Renal cortical epithelial cell (primary cell): ENCODE measurements around the genes POMGNT2 and TOPAZ1.

DNA sequence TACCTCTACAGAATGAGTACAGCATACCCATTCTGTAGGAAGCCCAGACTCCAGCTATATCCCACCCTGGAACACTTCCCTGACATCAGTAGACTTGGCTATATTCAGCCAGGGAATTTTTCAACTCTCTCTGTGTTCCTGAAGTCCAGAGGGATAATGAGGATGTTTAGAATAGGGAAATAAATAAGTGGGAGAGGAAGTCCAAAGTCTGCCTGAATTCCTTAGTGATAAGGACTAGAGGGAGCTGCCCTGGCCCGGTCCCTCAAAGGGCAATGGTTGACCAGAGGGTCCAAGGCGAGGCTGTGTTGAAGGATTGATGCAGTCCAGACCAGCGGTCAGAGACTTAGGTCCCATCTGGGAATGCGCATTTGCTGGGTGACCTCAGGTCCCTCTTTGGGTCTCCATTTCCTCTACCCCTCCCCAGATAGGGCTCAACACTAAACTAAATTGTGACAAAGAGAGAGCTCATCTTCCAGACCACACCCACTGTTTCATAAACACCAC is 7.9 kb downstream of the VIPR1 start:
- RRBS = no CpG with 5 or more reads among the region's 4 CpGs

- RRBS = no CpG with 5 or more reads among the region's 7 CpGs
These were observed 13.9 kb downstream of the VIPR1 start for GRCh38 chr3:42516201-42516807.

DNA sequence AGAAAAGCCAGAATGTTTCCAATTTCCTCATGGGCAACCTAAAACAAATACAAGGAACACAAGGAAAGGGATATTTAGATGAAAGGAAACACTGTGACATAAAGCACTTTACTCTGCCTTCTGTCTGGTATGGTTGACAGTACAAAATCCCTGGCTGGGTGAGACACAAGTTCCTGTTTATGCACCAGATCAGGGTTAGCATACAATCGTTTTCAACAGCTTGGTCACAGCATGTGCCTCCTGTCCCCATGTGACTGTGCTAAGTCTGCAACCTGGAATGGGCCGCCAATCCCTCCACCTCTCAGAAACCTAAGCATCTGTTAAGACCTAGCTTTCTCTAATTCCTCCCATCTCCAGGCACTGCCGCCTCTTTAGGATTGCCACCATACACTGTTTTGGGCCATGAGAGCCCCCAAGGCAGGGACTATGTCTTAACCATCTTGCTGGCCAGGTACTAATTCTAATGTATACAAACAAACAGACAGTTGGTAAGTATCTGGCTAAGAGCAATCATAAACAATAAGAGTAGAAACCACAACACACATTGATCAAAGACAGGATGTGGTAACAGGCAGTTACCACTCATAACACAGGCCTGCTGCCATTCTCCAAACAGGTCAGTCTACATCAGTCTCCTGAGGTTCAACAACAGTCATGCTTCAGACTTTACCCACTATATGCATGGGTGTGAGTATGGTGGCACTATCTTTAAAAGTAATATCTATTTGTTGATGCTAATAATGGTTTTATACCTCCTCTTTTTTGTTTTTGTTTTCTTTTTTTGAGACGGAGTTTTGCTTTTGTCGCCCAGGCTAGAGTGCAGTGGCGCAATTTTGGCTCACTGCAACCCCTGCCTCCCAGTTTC is 25.6 kb downstream of the SEC22C start:
- RRBS = no CpG with 5 or more reads among the region's 6 CpGs

- RRBS = no CpG with 5 or more reads among the region's 5 CpGs
These were observed 194 bp downstream of the ZBTB47 start for GRCh38 chr3:42653772-42654010.

DNA sequence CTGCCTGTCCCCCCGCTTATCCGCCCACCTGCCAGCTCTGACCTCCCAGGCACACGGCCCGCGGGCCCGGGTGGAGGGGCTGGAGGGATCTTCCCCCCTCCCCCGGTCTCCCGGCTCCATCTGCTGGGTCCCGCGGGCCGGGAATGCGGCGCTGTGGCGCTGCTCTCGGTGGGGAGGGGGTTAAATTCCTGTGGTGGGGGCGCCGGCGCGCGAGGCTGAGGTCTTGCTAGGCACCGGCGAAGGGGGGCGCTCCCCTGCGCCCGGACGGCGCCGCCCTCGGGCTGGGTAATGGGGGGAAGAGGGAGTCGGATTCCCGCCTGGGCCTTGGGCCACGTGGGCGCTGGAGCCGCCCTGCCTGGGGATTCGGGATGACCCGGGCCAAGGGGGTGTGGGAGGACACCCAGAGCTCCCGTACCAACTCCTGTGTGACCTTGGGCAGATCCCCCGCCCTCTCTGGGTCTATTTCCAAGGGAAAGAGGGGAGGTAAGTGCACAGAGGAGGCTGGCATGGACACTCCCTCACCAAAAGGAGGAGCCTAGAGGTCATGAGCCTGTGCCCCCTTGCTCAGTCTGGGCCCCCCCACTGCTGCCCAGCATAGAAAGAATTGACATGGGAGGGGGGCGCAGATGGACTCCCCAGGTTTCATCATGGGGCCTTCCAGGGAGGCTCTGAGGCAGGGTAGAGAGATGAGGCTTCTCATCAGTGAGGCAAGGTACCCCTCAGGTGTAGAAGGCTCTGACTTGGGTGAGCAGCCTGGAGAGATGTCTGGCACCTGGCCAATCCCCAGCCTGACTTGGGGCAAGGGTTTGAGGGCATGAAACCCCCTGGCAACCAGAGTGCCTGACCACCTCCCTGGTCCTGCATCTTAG is 1.4 kb downstream of the ZBTB47 start:
- RRBS = 3% methylated on average over 7 of the region's 39 CpGs

- RRBS = no CpG with 5 or more reads among the region's 7 CpGs
These were observed 26.6 kb downstream of the CCDC13 start for GRCh38 chr3:42746366-42746899.

GRCh38 chr3:42780263-42780734 is 7.2 kb upstream of the CCDC13 start:
- RRBS = no CpG with 5 or more reads among the region's 4 CpGs

- RRBS = no CpG with 5 or more reads among the region's 2 CpGs
These were observed 10.2 kb downstream of the ACKR2 start for GRCh38 chr3:42819440-42819816.

DNA sequence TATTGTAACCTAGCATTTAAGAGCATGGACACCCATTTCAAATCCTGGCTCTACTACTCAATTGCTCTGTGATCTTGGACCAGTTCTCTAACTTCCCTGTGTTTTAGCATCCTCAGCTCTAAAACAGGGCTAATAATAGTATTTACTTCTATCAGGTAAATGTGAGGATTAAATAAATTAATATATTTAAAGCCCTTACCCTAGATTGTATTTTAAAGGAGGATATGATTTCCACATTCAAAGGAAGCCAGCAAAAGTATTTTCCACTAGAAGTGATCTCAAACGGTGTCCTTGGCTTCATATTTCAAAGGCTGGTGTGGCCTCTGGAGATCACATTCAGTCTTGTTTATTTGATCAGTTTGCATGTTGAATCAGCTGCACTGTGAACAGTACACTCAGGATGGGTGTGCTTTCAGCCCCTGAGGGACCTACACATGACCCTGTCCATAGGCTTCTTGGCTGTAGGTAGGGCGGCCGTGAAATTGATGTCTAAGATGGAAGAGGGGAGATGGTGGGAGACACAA is 22.0 kb downstream of the CYP8B1 start:
- RRBS = no CpG with 5 or more reads among the region's 3 CpGs

DNA sequence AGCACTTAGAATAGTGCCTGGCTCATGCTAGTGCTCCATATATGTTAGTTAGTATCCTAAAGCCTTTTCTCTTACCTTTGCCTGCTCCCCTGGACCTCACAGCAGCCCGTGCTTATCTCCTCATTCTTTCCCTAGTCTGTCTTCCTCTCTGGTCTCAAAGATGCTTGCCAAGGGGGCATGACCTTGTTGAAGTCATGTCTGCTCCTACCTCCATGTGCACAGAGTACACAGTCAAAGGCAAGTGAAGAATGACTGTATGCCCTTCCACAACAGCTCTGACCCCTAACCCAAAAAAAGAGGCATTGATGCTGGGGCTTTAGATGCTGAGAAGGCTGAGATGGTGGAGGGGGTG is 740 bp upstream of the CYP8B1 start:
- RRBS = no CpG with 5 or more reads among the region's 1 CpG

DNA sequence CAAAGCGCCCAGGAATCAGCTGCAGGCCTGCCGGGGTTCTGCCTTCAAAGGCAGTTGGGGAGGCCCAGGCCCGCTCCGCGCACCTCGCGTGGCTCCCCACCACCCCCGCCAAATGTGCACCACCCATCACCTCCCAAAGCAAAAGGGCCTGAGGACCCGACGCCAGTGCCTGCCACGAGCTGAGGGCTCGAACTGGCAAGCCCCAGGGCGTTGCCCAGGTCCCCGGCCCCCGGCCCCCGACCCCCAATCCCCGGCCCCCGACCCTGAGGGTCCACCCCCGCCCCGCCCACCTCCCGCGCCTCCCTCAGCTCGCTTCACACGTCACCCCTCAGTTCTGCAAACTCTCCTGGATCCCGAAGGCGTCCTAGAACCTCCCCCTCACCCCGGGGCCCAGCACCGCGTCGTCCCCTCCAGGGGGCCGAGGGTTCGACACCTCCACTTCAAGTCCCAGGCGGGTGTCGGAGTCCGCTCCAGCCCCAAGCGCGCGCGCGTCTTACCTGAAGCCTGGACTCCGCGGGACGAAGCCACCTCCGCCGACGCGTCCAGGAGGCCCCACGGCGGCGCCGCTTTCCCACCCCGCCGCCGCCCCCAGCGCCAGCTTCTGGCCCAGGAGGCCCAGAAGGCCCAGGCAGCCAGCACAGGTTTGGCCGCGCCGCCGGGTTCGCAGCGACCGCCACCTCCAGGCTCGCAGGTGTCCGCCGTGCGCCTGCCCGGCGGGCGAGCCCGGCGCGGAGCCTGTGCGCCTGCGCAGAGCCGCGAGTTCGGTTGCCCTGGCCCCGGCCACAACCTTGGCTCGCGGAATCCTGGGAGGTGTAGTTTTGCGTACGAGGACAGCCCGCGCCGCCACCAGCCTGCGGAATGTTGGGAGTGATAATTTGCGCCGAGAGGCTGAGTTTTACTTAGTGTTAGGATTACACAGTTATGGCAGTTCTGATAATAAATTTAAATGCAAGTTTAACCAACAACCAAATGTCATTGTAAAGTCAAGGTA is at the start of gene POMGNT2:
Gene POMGNT2, minus strand, starts transcription at position 741 of the 991 bp plus-strand sequence.
- RRBS = 4% methylated on average over 16 of the region's 88 CpGs

DNA sequence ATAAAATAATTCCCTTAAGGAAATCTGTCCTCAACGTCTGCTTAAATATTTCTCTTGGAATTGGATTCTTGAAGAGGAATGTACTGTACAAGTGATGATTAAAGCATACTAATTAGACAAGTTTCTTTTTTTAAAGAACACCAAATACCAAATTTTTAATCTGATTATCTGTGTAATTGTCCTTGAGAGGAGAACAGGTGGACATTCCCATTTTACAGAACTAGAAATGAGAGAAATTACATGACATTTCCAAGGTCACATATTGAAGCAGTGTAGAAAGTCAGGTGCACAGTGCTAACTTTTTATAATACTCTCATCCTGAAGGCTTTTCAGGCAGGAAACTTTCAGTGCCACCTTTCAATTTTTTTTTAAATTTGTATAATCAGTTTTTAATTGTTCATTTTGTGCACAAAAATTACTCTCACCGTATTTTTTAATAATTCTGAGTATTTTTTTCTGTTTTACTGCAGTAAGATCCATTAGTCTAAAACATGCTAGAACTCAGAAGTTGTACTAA is 1.6 kb downstream of the SNRK start:
- RRBS = no CpG with 5 or more reads among the region's 2 CpGs

GRCh38 chr3:43348731-43349142 is 62.4 kb downstream of the SNRK start:
- RRBS = no CpG with 5 or more reads among the region's 5 CpGs

DNA sequence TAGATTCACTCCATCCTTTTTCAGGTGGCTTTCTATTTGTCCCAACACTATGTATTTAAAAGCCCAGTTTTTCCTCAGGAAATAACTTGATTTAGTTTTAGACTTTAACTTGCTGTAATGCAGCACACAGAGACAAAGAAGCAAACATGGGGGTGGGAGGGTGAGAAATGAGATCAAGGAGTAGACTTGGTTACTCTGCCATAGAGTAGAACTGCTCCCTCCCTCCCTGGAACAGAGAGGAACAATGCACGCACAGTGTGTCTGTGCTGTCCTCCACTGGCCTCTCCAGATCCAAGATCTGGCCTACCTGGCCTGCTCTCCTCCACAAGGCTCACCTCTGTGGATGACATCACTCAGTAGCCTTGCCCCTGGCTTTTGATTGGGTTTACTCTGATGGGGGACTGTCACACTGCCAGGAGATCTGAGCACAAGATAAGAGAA is 22.4 kb upstream of the ANO10 start:
- RRBS = no CpG with 5 or more reads among the region's 1 CpG

DNA sequence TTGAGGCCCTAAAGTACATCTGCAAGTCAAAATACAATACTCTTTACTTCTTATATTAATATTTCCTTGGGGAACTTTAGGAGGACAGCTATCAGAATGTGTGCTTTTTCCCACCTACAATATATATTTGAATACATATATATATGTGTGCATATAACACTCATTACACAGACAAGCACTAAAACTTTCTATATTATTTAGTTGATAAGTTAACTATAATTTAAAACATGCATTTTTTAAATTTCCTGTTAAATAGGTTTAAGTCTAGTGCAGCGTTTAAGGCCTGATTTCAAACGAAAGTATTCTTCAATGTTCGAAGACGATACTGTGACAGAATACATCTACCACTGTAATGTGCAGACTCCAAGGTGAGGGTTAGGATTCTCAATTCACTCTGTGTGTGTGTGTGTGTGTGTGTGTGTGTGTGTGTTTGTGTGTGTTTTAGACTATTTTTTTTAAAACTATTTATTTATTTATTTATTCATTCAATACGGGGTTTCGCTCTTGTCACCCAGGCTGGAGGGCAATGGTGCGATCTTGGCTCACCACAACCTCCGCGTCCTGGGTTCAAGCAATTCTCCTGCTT is 24.0 kb downstream of the ABHD5 start:
- RRBS = no CpG with 5 or more reads among the region's 9 CpGs

GRCh38 chr3:43733637-43734494 is 43.1 kb downstream of the ABHD5 start:
- RRBS = no CpG with 5 or more reads among the region's 7 CpGs

- RRBS = 54% methylated on average over 7 of the region's 11 CpGs
These were observed 203.9 kb downstream of the ABHD5 start for GRCh38 chr3:43894687-43894998.

DNA sequence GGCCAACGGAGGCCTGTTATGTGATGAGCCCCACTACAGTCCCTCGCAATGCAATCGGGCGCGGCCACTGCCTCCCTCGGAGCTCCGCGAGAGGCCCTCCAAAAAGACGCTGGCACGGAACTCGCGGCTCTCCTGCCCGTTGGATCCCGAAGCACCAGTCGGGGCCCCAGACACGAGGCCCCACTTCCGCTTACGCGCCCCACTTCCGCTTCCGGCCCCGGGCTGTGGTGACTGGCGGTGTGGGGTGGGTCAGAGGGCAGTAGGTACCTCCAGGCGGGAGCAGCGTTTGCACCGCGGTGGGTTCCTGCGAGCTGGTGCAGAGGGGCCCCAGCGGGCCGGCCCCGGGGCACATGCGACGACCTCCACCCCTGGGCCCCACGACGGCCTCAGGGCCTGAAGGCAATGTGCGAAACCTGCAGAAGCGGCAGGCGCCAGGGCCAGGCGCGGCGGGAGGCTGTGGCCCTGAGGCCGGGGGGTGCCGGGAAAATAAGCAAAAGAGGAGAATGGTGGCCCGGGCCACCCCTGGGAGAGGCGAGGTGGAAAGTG is at the start of gene TOPAZ1:
Gene TOPAZ1, plus strand, starts transcription at position 183 of the 546 bp plus-strand sequence.
- RRBS = 92% methylated on average over 2 of the region's 45 CpGs